GM19240 (cell line): ENCODE measurements around a stretch of chr10.

GRCh38 chr10:79297945-79298702 lies 49.1 kb upstream of the PPIF start:
- RRBS, result no CpG with 5 or more reads among the region's 16 CpGs

DNA sequence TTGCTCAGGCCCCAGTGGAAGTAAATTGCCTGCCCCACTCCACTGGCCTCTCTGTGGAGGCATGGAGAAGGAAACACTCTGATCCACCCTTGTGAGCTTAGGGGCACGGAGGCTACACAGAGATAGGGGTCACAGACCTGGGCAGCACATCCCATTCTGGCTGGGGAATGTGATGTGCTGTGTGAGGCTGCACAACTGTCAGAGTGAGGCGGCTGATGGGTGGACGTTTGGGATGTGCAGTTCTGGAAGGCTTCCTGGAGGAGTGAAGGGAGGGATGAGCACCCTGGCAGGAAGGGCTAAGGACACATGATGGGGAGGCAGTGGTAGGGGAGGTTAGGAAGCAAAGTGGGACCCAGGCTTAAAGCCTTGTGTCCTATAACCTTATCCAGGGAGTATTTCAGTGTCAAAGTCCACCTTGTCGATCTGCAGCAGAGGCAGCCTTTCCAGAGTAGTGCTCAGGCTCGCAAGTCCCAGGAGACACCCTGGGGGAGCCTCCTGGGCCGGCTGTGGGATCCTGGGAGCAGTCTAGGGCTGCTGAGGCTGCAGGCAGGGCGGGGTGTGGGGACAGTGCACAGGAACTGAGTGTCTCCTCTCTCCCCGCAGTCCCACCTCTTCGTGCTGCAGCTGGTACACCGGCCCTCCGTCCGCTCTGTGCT lies 45.6 kb upstream of the PPIF start:
- RRBS, result no CpG with 5 or more reads among the region's 12 CpGs

GRCh38 chr10:79306185-79306630 lies 41.1 kb upstream of the PPIF start:
- RRBS, result no CpG with 5 or more reads among the region's 8 CpGs

- RRBS, result 95% methylated on average over 10 of the region's 46 CpGs
These were observed 36.6 kb upstream of the PPIF start for GRCh38 chr10:79310395-79311383.

GRCh38 chr10:79323188-79323992 lies 23.9 kb upstream of the PPIF start:
- RRBS, result no CpG with 5 or more reads among the region's 10 CpGs

GRCh38 chr10:79401486-79401985 lies 43.9 kb downstream of the ZCCHC24 start:
- RRBS, result 81% methylated on average over 3 of the region's 15 CpGs

DNA sequence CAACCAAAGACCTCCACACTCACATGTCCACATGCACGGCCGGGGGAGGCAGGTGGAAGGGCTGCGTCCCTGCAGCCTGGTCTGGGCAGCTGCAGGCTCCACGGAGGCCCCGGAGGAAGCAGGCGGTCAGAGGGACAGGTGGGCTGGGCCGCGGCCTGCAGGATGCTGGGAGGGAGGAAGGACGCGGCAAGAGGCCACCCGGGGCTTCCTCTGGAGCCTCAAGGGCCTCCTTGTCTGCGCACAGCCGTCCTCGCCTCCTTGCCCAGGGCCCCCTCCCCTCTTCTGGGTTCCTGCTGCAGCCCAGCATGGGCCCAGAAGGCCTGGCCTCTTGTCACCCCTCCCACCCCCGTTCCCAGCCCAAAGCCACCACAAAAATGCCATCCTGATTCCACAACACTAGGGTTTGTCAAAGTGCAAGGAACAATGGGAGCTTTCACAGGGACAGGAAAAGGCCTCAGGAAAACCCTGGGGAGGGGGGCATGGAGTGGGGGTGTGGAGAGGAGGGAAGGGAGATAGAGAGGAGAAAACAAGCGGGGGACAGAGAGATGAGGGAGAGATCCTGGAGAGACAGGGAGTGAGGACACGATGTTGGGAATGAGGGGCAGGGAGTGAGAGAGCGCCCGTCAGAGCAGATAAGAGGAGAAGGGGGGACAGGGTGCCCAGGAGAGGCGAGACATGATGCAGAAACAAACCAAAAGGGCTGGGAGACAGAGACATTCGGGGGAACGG lies 41.9 kb downstream of the ZCCHC24 start:
- RRBS, result 14% methylated on average over 8 of the region's 22 CpGs

GRCh38 chr10:79431861-79432456 lies 13.5 kb downstream of the ZCCHC24 start:
- RRBS, result no CpG with 5 or more reads among the region's 7 CpGs

GRCh38 chr10:79825371-79826093 lies 1.0 kb upstream of the NUTM2E start:
- RRBS, result no CpG with 5 or more reads among the region's 53 CpGs

DNA sequence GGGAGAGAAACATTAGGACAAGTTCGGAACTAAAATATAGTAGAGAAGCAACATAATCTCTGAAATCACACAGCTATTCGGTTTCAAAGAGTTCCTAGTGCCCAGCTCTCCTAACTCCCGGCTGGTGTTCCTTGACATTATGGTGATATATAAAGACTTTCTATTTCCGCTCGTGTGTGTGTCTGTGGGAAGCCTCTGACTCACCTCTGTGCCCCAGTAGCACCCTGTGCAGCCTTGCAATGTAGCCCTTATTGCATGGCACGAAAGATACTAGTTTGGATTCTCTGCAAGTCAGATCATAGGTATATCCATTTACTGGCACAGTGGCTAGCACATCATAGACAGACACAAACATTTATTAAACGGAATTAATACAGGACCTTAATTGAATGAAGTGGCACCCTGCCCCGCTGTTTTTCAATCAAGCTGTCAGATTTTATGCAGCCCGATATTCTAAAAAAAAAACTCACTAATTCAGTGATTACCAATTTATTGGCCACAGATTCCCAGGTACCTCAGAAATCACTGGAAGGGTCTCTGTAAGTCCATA lies 43.5 kb downstream of the SFTPD start:
- RRBS, result no CpG with 5 or more reads among the region's 9 CpGs

GRCh38 chr10:80144306-80145450 lies 12.1 kb downstream of the PLAC9 start:
- RRBS, result no CpG with 5 or more reads among the region's 34 CpGs

DNA sequence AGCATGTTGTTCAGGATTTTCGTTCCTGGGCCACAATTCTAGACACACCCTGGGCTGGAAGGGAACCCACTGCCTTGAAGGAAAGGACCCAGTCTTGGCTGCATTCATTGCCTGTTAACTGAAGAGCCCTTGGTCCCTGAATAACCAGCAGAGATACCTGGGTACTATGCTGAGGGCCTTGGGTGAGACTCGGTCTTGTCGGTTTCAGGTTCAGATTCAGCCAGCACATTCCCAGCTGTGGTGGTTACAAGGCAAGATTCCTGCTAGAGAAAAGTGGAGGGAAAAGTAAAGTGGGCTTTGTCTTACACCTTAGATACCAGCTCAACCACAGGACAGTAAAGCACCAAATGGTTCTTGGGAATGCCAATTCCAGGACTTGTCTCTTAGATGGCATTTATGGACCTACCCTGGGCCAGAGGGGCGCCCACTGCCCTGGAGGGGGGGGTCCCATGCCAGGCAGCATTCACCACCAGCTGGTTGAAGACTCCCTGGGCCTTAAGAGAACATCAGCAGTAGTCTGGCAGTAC lies 15.3 kb downstream of the PLAC9 start:
- RRBS, result no CpG with 5 or more reads among the region's 4 CpGs

- RRBS, result no CpG with 5 or more reads among the region's 5 CpGs
These were observed 29.1 kb downstream of the ANXA11 start for GRCh38 chr10:80176279-80176651.

DNA sequence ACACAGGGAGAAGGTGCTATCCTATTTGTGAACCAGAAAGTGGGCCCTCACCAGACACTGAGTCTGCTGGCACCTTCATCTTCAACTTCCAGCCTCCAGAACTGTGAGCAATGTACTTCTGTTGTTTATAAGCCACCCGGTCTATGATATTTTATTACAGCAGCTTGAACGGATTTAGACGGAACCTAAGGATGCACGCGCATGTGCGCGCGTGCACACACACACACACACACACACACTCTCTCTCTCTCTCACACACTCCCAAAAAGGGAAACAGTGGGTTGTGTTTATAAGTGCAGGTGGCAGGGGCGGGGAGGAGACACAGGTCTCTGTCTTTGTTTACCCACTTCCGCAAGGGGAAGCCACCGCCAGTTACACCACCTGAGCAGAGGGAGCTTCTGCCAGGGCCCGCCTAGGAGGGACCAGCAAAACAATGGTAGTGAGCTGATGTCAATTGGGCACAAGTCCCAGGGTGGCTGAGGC lies 18.0 kb downstream of the ANXA11 start:
- RRBS, result no CpG with 5 or more reads among the region's 12 CpGs

- RRBS, result no CpG with 5 or more reads among the region's 7 CpGs
These were observed 7.5 kb downstream of the MAT1A start for GRCh38 chr10:80281744-80282572.

DNA sequence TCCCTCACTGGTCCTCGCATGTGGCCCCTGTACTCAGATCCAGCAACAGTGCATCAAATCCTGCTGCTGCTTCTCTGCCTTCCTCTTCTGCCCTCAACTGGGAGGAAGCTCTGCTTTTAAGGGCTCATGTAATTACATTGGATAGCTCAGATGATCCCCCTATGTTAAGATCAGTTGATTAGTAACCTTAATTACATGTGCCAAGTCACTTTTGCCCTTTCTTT lies 22.9 kb downstream of the TSPAN14 start:
- RRBS, result no CpG with 5 or more reads among the region's 1 CpG

DNA sequence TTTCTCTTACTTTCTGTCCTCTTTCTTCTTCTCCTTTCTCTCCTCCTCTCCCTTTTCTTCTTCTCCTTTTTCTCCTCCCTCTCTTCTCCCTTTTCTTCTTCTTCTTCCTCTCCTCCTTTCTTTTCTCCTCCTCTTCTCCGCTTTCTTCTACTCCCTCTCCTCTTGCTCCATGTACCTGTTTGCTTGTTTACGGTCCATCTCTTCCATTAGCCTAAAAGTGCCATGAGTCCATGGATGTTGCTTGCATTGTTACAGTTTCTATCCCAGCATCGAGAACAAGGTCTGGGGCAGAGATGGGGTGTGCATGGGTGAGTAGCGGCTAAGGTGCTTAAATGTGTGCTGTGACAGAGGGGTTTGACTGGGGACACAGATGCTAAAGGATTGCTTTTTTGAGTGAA lies 7.7 kb downstream of the SH2D4B start:
- RRBS, result no CpG with 5 or more reads among the region's 4 CpGs

DNA sequence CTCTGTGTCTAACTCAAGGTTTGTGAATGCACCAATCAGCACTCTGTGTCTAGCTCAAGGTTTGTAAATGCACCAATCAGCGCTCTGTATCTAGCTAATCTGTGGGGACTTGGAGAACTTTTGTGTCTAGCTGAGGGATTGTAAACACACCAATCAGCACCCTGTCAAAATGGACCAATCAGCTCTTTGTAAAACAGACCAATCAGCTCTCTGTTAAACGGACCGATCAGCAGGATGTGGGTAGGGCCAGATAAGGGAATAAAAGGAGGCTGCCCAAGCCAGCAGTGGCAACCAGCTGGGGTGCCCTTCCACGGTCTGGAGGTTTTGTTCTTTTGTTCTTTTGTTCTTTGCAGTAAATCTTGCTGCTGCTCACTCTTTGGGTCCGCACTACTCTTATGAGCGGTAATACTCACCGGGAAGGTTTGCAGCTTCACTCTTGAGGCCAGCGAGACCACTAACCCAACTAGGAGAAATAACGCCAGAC lies 90.2 kb upstream of the NRG3 start:
- RRBS, result no CpG with 5 or more reads among the region's 9 CpGs

GRCh38 chr10:84152085-84153214 lies 13.1 kb downstream of the GHITM start:
- RRBS, result no CpG with 5 or more reads among the region's 3 CpGs

DNA sequence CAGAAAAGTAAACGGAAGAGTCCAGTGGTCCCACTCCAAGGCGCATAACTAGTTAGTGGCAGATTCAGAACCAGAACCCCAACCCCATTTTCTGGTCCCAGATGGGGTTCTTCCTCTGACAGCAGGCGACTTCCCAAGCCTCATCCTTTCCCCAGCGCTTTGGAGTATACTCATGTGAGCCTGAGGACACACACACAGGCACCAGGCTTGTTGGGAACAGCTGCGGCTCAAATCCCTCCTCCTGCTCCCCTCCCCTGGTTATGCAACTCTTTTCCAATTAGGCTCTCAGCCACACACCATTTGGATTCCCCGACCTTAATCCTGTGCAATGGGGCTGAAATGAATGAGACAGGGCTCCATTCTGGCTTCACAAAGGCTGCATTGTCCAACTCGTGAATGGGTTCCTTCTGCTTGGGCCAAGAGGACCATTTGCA lies 323 bp upstream of the RGR start:
- RRBS, result no CpG with 5 or more reads among the region's 7 CpGs